Progenitor cell of endocrine pancreas (in vitro differentiated cells): ENCODE measurements around the genes CDH13 and DNAAF1.

DNA sequence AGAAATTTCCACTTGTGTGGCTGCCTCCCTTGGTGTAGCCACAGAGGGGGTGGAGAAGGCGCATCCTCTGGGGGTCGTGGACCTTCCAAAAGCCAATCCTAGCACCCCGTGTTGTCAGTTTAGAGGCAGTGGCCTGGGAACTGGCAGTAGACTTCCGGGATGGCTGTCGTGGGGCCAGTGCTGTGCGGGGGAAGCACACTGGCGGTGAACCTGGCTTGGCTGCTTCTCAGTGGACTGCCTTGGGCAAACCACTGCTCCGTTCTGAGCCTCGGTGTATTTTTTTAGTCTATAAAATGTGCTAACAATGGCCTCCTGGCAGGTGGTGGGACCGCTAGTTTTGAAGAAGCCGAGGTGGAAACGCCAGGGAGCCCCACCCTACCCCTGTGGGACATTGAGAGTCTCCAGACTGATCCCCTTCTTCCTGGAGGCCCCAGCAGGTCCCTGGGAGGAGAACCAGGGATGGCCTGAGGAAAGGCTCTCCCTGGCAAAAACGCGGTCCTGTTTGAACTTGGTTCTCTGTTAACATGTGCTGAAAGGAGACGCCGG lies 125.7 kb downstream of the CMIP start:
- PRO-cap, result no peak

DNA sequence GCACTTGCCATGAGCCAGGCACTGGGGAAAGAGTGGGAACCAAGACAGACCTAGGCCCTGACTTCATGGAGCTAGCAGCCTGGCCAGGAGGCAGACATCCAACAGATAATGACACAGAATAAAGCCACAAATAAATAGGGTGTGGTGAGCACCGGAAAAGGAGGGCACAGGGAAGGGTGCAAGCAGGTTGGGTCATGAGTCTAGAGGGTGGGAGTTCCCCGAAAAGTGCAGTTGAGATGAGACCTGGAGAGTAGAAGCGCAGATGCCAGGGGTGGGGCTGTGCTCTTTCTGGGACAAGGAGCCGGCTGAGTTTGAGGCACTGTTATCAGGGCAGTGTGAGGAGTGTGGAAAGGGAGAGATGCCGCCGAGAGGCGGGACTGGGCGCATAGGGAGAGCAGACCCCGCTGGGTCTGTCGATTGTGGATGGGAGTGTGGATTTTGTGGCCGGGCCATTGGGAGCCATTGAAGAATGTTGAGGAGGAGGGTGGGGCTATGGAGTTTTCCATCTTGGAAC lies 162.1 kb downstream of the CMIP start:
- PRO-cap, result no peak

DNA sequence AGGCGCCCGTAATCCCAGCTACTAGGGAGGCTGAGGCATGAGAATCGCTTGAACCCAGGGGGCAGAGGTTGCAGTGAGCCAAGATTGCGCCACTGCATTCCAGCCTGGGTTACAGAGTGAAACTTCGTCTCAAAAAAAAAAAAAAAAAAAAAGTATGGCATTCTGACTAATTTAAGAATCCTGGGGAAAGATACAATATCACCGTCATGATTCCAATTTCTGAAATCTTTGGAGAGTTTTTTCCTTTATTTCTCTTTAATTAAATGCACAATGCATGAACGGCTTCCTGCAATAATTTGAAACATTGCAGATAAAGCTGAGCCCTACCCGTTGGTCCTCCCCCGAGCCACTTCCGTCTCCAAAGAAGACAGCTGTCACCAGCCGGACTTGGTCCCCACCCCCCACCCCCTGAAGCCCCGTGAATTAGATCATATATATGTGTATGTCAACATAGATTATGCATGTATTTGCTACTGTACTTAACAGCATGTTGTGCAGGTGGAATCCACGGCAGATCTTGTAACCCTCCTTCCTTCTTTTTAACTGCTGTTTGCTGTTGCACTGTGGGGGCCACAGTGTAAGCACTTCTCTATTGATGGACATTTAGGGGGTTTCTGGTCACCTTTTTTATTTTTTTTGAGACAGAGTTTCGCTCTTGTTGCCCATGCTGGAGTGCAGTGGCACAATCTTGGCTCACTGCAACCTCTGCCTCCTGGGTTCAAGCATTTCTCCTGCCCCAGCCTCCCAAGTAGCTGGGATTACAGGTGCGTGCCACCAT lies 142.5 kb upstream of the PLCG2 start:
- PRO-cap, result no peak

DNA sequence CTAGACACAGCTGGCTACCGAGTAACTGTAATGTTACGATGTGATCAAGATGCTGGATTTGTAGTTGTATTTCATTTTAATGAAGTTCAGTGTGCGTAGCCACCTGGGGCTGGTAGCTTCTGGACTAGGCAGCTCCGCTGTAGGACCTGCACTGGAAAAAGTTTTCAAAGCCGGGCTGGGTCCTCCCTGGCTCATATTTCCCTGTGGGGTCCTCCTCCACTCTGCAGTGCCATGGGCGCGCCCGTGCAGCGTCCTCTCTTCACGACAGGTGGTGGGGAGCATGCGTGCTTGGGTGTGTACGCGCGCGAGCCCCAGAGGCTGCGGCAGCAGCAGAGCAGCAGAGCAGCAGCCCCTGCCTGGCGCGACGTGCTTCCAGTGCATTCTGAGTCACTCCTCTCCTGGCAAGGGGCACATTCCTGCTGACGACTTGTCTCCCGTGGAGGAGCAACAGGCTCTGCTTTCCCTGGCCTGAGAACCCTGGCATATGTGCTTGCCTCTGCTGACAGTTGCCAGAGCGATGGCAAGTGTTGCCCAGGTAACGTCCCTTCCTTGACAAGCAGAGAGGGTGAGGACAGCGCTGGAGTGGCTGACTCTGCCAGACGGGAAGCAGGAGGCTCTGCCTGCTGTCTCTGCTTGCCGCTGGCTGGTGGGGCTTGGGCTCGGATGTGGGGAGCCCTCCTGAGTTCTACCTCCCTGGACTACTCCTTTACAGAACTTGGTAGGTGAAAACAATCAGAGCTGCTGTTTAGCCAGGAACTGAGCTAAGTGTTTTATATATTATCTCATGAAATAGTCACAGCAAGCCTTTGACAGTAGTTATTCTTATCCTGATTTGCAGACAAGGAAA lies 133.8 kb upstream of the PLCG2 start:
- PRO-cap, result no peak

GRCh38 chr16:81657590-81658792 lies 121.1 kb upstream of the PLCG2 start:
- PRO-cap, result no peak

DNA sequence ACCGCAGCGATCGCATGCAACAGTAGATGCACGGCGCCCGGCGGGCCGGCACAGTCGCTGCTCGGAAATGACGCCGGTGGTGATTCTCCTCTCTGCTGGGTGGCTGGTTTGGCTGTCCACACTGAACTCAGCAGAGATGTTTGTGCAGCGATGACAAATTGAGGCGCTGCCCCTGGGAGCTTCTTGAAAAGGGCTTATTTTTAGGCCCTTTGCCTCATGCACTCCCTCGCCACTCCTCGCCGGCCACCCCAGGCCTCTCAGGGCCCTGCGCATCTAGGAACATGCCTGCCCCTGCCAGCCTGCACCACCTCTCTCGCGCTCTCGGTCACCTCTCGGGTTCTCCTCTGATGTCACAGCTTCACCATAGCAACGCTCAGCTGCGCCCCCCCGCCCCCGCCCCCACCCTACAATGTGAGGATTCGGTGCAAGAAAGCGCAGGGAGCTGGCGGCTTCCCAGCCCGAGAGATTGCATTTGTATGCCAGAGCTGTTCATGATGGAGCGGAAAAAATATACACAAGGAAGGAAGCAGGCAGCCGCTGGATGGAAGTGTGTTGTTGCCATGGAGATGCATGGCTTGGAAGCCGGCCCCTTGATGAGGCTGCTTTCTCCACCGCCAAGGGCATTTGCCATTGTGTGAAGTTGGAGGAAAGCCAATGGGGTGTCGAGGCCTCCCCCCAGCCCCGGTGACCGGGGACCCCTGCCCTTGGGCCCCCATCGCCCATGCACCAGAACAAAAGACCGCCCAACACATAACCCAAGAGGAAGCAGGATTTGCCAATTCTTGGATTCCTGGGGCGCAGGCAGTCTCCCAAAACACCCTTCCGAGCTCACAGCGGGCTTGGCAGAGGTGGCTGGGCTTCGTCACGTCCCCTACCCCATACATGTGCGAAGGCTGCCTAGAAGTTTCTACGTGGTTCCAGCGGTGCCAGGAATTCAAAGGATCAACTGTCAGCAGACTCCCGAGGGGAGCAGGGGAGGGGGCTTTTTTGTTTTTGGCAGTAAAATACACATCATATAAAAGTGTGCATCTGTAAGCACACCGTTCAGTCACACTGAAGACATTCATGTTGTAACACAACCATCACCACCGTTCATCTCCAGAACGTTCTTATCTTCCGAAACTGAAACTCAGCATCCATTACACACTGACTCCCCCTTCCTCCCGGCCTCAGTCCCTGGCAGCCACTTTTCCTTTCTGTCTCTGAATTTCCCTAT lies 81.1 kb upstream of the PLCG2 start:
- PRO-cap, result no peak

GRCh38 chr16:81708010-81708440 lies 71.1 kb upstream of the PLCG2 start:
- PRO-cap, result no peak

DNA sequence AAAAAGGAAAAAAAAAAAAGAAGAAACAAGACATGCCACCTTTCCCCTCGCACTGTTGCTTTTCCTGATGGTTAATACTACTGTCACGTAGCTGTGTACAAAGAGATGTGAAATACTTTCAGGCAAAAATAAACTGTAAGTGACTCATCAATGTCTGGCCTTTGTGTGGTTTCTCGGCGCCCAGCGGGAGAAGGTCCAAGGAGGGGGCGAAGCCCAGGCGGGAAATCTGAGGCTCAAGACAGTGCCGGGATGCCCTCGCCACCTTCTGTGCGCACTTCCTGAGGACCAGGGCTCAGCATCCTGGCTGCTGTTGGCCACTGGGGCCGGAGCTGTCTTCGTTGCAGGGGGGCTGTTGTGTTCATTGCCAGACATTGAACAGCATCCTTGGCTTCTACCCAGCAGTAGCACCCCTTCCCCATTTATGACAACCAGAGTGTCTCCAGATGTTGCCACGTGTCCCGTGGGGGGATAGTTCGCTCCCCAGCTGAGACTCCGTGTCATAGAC lies 67.4 kb upstream of the PLCG2 start:
- PRO-cap, result no peak

DNA sequence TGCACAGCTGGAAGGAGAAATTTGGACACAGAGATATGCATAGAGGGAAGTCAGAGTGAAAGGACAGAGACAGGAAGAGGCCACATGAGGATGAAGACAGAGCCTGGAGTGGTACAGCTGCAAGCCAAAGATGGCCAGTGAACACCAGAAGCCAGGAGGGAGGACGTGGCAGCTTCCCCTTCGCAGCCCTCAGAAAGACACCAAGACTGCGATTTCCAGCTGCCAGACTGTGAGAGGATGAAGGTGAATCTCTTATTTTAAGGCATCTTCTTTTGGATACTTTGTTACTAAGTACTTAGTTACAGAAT lies 60.5 kb upstream of the PLCG2 start:
- PRO-cap, result no peak

GRCh38 chr16:81889699-81890721 lies 110.9 kb downstream of the PLCG2 start:
- PRO-cap, result no peak

DNA sequence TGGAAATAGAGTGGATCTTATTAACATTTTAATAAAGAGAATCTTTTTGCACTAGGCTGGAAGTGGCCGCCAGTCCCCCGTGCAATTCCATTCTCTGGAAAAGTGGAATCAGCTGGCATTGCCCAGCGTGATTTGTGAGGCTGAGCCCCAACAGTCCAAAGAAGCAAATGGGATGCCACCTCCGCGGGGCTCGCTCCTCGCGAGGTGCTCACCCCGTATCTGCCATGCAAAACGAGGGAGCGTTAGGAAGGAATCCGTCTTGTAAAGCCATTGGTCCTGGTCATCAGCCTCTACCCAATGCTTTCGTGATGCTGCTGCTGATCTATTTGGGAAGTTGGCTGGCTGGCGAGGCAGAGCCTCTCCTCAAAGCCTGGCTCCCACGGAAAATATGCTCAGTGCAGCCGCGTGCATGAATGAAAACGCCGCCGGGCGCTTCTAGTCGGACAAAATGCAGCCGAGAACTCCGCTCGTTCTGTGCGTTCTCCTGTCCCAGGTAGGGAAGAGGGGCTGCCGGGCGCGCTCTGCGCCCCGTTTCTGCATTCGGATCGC lies at the start of gene CDH13:
CDH13 (plus strand) TSS at position 325 of the 549 bp plus-strand sequence.
- PRO-cap, result no peak

- PRO-cap, result no peak
Observed at GRCh38 chr16:82639604-82640383, 13.0 kb downstream of the CDH13 start.

DNA sequence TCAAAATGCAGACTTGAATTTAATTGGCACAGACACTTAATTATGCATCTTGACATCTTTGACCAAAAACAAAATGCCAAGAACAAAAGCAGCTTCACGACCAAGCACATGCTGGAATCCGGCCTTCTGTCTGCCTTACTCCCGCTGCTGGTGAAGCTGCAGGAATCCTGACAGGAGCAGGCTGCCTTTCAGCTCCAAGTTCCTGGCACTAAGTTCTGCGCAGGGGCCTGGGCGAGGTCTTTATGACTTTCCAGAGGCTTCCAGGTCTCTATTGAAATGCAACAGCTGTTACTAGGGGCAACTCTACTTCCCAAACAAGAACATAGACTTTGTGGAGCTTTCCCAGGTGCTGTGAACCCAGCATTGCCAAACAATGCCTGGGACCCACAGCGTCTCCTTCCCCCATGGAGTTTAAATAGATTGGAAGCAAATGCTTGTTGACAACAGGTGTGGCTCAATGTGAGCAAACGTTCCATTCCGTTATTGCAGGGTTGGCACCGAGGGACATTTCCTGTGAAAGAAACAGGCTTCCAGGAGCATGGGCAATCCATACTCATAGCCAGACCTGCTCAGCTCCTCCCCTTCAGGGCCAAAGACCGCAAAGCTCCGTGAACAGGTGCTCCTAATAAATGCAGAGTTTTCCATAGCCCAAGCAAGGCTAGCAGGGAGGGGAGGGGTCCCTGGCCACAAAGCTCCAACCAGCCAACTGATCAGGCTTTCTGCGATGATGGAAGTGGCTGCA lies 156.0 kb downstream of the CDH13 start:
- PRO-cap, result no peak

DNA sequence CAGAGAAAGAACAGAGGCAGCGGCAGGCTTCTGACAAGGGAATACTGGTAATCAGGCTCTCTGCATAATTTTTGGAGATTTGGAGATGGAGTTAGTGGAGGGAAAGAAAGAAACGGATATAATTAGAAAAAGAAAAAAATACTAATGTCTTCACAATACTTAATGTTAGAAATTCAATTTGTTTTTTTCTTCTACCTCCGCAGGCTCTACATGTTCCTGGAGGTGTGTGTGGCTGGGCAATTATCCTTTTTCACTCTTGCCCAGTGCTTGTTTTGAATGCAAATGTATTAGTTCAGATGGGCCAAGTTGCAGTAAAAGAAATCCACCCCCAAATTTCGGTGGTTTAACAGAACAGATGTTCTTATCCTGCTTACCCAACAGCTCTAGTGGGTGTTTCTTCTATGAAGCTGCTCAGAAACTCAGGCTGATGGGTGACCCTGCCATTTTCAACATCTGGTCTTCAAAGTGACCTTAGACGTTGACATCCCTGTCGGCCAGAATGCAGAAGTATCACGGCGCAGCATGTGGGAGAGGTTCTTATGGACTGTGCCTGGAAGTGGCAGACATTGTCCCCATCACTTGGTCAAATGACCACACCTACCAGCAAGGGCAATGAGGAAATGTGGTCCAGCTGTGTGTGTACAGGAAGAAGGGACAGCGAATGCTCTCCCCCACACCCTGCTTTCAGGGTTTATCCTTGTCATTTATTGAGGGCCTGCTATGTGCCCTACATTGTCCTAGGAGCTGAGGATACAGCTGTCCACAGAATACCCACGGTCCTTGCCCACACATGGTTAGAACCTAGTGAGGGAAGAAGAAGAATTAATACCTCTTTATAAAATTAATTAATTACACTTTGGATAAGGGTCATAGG lies 157.3 kb downstream of the CDH13 start:
- PRO-cap, result no peak

DNA sequence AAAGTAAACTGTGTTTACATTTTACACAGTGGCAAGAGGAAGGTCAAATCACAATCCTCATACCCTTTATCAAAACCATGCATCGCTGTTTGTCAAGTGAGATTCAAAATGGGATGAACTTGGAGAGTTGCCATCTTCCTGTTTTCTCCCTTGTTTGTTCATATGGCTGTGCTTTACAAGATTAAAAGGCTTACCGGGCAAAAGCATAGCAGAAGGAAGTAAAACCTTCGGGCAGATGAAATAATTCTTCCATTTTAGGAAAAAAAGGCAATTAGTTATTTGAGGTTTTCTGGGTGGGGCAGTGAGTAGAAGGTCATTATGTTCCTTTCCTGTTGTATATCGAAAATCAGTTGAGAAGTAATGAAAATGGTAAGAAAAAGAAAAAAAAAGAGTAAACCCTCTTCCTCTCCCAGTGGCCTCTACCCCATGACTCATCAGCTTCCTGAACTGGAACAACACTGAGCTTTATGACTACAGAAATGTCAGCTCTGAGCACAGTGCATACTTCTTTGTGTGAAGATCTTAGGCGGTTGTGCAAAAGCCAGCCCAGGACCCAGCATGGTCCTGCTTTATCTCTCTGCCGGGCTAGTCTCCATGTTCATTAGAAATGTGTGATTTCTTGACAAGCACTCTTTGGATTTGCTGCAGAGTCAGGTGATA lies 369.2 kb downstream of the CDH13 start:
- PRO-cap, result no peak

- PRO-cap, result no peak
Observed at GRCh38 chr16:83689442-83689925, 118.3 kb upstream of the HSBP1 start.

DNA sequence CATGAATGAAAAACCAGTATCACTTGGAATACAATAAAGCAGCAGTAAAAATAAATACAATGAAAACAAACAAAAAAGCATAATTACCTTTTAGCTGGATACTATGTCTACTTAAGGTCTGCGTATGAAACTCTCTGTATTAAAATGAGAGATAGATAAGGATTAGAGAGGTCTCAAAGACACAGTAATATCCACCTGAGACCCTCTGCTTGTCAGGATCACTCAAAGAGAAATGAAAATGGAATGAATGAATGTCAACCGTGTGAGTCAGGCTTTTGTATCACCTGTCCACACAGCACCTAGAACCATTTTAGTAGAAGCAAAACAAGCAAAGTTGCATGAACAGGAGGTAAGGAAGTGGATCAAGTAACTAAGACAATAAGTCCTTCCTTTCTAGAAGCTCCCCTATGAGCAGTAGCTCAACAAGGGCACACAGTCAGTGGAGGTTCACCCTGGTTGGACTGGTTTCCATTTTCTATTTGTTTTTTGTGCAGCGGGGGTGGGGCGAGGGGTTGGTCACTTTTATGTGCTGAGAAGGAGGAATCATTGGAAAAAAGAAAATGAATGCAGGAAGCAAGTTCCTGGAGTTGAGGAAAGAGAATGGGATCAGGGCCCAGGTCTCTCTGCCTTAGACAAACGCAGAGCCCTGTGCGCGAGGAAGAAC lies 4.1 kb upstream of the HSBP1 start:
- PRO-cap, result no peak

DNA sequence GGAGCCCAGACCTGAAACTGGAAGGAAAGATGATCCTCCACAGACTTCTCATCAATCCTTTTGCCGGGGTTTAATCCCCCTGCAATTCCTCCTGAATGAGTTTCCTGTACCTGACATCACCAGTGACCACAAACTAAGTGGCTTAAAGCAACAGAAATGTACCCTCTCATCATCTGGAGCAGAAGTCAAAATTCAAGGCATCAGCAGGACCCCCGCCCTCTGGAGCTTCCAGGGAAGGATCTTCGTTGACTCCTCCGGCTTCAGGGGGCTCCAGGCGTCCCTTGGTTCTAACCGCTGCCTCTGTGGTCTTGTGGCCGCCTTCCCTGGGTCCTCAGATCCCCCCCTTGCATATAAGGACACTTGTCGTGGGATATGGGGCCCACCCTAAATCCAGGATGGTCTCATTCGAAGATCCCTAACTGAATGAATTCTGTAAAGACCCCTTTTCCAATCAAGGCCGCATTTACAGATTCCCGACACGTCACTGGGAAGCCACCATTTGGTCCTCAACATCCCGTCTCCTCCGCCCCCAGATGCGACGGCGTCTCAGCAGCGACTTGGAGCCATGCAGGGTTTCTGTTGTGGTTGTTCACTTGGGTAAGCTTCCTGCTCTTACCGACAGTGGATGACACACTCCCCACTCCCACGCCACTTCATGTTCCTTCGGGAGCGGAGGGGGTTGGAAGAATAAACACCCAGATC lies 19.4 kb upstream of the OSGIN1 start:
- PRO-cap, result no peak

DNA sequence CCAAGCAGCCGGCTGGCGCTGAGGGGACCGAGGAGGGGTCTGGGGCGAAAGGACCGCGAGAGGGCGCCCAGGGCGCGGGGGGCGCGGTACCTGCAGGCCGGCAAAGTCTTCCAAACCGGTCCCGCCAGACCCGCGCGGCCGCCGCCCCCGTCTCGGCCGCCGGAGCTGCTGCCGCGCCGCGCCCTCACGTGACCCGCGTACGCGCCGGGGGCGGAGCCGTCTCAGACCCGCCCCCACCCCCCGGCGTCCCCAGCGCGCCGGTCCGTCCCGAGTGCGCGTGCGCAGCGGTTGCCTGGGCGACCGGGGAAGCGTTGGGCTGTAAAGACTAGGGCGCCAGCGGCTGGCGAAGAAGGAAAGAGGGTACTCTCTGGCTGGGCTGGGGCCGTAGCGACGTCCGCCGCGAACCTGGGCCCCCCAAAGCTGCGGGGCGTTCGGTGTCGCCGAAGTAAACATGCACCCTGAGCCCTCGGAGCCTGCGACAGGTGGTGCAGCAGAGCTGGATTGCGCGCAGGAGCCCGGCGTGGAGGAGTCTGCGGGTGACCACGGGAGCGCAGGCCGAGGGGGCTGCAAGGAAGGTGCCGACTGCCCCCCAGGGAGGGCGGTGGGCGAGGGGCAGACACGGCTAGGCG lies at the start of gene DNAAF1:
DNAAF1 (plus strand) TSS at position 319 of the 629 bp plus-strand sequence.
- PRO-cap, result bidirectional peak, plus-strand start at position 321 of the sequence, minus-strand start at position 167 of the sequence

- PRO-cap, result no peak
Observed at GRCh38 chr16:84299417-84300309, 5.0 kb downstream of the WFDC1 start.